Measurements from ENCODE around the gene CYP2C9.

DNA sequence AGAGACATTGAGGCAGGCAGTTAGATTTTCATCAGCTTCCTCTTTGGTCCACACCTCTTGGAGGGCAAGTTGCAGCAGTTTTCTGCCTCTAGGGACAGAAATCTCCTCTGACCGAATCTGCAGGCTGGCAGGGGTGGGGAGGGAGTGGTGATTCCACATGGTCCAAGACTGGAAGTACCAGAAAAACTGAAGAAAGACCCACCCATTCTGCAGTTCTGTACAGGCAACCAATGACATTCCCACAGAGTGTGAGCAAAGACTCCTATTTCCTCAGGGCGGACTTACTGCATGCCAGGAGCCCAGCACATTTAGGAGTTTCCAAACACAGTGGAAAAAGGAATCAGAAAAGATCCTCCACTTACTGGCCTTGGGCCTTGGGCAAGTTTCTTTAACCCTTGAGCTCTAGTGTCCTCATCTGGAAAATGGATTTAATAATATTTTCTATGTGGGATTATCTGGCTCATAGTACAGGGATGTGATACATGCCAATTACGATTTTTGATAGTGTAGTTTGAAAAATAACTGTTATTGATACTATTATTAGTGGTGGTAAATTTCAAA, 28.8 kb downstream of the FGFBP3 start:
- PRO-cap, result no peak

GRCh38 chr10:91933449-91934041, 10.0 kb downstream of the BTAF1 start:
- PRO-cap, result no peak

- PRO-cap, result no peak
These were observed 16.2 kb downstream of the BTAF1 start for GRCh38 chr10:91939680-91940301.

GRCh38 chr10:91943593-91944110, 20.1 kb downstream of the BTAF1 start:
- PRO-cap, result no peak

DNA sequence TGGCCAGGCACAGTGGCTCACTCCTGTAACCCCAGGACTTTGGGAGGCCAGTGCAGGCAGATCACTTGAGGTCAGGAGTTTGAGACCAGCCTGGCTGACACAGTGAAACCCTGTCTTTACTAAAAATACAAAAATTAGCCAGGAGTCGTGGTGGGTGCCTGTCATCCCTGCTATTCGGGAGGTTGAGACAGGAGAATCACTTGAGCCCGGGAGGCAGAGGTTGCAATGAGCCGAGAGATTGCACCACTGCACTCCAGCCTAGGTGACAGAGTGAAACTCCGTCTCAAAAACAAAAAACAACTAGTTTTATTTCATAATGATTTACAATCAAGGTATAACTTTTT, 51.0 kb downstream of the BTAF1 start:
- PRO-cap, result no peak

GRCh38 chr10:92268818-92269258, 22.0 kb downstream of the CPEB3 start:
- PRO-cap, result no peak

GRCh38 chr10:92688670-92689545, 847 bp upstream of the HHEX start:
- PRO-cap, result no peak

DNA sequence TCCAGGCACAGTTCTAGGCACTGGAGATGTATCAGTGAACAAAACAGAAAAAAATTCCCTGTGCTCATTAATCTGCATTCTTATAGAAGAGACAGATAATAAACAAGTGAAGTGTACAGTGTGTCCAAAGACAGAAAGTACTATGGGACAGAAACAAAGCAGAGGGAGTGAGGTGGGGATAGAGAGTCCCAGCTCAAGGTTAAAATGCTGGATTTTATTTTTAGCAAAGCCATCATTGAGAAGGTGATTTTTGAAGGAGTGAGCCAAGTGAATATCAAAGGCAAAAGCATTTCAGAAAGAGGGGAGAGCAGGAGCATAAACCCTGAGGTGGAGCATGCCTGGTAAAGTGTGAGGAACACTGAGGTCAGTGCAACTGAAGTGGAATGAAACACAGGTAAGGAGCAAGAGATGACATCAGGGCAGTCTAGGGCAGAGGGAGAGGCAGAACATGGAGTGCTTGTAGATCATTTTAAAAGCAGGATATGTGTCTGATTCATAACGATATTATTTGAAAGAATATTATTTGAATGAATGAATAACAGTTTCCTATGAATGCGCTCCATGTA, 21.7 kb upstream of the EXOC6 start:
- PRO-cap, result no peak

- PRO-cap, result no peak
These were observed 1.7 kb upstream of the CYP26A1 start for GRCh38 chr10:93071599-93072766.

GRCh38 chr10:93334879-93335570, 147.1 kb downstream of the MYOF start:
- PRO-cap, result no peak

DNA sequence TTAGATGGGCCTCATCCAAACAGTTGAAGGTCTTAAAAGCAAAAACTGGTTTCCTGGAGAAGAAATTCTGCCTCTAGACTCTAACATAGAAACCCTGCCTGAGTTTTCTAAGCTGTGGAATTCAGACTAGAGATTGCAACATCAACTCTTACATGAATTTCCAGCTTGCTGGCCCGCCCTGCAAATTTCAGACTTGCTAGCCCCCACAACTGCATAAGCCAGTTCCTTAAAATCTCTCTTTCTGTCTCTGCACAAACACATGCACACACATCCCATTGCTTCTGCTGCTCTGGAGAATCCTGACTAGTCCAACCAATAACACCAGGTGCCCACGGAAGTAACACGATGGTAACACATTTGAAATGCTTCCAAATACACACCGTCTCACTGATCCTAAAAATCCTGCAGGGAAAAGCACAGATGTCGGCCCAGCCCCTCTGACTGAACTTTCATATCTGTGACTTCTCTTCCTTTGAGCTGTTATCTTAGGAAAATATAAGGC, 18.0 kb downstream of the MYOF start:
- PRO-cap, result no peak

- PRO-cap, result no peak
These were observed 24.2 kb upstream of the FFAR4 start for GRCh38 chr10:93542172-93542772.

GRCh38 chr10:93749017-93749868, 8.5 kb upstream of the LGI1 start:
- PRO-cap, result no peak

DNA sequence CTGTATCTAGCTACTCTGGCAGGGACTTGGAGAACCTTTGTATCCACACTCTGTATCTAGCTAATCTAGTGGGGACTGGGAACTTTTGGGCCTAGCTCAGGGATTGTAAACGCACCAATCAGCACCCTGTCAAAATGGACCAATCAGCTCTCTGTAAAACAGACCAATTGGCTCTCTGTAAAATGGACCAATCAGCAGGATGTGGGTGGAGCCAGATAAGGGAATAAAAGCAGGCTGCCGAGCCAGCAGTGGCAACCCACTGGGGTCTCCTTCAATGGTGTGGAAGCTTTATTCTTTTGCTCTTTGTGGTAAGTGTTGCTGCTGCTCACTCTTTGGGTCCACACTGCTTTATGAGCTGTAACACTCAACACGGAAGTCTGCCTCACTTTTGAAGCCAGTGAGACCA, 48.0 kb upstream of the SLC35G1 start:
- PRO-cap, result no peak

- PRO-cap, result no peak
These were observed 2.9 kb downstream of the SLC35G1 start for GRCh38 chr10:93896608-93897133.

- PRO-cap, result no peak
These were observed 6.8 kb downstream of the PLCE1 start for GRCh38 chr10:94000501-94000969.

- PRO-cap, result no peak
These were observed at the start of gene CYP2C9 for GRCh38 chr10:94938216-94938915. CYP2C9 (plus strand) TSS chr10:94938658.

GRCh38 chr10:95117171-95117501, 47.8 kb upstream of the CYP2C8 start:
- PRO-cap, result no peak

GRCh38 chr10:95230498-95231304, 36.7 kb downstream of the ACSM6 start:
- PRO-cap, result unidirectional peak, minus-strand start at chr10:95230797

DNA sequence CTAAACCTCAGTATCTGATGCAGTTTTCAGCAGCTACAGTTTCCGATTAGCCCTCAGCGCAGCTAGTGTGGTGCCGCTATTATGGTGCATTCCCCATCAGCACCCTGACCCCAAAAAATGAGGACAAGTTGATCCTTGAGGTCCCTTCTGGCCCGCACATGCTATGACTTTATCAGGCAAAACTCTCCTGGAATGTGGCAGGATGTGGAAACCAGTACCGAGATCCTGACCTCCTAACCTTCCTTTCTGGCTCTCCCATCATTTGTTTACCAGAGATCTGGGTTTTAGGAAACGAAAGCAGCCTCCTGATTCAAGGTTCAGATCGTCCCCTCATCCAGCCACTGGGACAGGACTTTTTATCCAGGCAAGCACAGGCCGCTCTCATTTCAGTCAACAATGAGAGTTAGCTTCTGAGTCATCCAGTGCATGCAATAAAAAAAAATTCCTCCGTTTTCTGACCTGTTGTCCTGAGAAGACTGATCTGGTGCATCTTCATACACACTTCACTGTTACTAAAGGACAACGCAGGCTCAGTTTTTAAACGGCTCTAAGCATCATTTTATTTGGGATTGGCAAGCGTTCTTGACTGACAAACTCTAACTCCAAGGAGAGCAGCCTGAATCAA, 17.3 kb downstream of the PDLIM1 start:
- PRO-cap, result unidirectional peak, minus-strand start at position 118 of the sequence; bidirectional peak, plus-strand start at position 462 of the sequence, minus-strand start at position 332 of the sequence

Data from sciatic nerve (tissue), 1 donor.